Metanephros (tissue), 2 donors: ENCODE data around the genes NPIPA1 and ABCC1.

- RAMPAGE, long total RNA, result no peak
These were observed 41.6 kb upstream of the MRTFB start for GRCh38 chr16:14029598-14029937.

DNA sequence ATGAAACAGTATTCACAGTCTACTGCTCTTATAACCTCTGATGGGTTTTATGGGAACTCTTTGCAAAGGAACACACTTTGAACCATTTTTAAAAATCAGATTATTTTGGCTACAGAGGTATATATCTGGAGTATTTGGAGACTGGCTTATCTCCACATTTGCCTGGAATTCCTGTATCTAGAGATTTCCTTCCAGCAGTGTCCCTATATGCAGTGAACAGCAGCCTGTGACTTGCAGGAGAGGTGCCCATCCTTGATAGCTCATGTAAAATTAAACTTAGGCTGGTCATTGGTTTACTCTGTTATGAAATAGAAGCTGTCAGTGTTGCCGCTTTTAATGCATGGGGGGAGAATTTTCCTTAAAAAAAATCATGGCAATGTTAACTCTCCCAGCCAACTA, 114.6 kb downstream of the MRTFB start:
- RAMPAGE, long total RNA, result no peak

GRCh38 chr16:14190529-14191049, 119.5 kb downstream of the MRTFB start:
- RAMPAGE, long total RNA, result no peak

DNA sequence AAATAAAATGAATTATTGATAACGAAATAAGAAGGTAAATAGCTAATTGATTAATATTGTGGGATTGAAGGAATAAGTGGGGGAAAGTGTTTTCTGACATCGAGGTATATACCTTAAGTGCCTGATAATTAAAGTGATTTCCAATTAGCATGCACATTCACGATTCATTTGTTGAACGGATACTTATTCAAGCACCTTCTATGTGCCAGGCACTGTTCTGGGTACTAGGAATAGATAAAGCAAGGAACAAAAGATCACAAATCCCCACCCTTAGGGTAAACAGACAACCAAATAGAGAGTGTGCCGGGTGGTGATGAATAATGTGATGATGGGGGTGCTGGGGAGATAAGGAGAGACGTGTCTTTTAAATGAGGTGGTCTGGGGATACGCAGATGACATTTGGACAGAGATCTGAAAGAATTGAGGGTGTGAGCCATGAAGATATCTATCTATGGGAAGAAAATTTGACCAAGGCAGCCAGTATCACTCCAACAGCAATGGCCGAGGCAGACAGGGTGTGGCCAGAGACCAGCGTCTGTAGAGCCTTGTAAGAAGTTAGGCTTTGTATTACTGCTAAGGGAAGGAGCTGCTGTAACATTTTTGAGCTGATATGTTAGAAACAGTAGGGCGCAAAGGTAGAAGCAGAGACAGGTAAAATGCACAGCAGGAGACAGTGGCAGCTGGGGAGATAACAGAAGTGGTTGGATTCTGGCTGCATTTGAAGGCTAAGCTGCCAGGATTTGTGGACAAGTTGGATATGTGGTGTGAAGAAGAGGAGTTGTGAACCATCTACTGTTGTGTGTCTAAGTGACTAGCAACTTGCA, 165.3 kb downstream of the MRTFB start:
- RAMPAGE, long total RNA, result no peak

GRCh38 chr16:14347792-14348114, 276.6 kb downstream of the MRTFB start:
- RAMPAGE, long total RNA, result no peak

GRCh38 chr16:14527693-14528255, 102.3 kb downstream of the PARN start:
- RAMPAGE, long total RNA, result no peak

GRCh38 chr16:14530661-14531059, 99.4 kb downstream of the PARN start:
- RAMPAGE, long total RNA, result no peak

DNA sequence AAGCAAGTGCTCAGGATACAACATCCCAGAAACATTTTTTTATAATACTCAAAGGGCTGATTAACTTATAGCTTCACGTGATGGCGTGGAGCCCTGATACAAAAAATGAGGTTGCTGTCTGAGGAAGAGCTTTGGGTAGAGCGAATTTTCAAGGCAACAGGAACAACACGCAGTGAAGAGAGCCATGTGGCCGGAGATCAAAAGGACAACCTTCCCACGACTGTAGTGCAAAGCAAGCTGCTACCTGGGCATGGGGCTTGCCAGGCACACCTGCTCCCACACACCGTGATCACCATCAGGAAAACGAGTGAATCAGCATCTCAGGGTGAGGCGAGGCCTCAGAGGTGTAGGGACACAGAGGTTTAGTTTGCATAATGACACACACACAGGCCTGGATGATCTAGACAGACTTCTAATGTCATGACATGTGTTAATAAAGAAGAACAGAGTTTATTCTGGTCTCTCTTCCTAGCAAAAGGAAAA, 65.8 kb downstream of the PARN start:
- RAMPAGE, long total RNA, result no peak

GRCh38 chr16:14672378-14673091, 21.6 kb downstream of the PLA2G10 start:
- RAMPAGE, long total RNA, result no peak

DNA sequence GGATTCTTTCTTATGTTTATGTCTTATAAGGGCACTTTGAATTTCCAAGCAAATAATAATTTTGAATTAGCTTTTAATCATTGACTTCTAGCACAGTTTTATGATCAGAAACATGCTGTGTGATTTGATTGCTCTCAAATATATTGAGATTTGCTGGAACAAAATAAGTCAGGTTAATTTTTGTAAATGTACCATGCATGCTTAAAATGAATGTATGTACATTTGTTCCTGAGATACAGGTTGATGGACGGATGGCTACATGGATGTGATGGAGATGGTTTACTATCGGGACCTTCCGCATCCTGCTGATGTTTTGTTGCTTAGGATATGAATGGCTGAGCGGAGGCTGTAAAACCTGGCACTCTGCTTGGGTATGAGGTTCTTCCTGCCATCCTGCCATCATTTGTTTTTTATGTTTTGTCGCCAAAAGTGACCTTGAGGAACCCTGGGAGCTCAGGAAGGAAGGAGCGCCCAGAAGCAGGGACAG, at the start of gene NPIPA1:
Gene NPIPA1 (plus strand): TSS at position 309 of the 487 bp plus-strand sequence.
- RAMPAGE, long total RNA, result no peak

GRCh38 chr16:15021763-15022498, 33.9 kb downstream of the NTAN1 start:
- RAMPAGE, long total RNA, result no peak

DNA sequence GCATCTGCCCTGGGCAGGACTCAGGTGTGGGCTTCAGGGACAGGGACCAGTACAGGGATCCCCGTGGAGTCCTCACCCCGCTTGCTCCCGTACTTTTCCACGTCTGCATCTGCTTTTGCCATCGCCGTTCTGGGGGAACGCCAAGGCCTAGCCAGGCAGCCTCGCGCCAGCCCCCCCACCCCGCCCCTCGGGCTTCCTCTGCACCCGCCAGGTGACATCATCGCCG, 48.4 kb upstream of the RRN3 start:
- RAMPAGE, long total RNA, result no peak

- RAMPAGE, long total RNA, result no peak
These were observed 112.3 kb upstream of the RRN3 start for GRCh38 chr16:15206317-15206738.

DNA sequence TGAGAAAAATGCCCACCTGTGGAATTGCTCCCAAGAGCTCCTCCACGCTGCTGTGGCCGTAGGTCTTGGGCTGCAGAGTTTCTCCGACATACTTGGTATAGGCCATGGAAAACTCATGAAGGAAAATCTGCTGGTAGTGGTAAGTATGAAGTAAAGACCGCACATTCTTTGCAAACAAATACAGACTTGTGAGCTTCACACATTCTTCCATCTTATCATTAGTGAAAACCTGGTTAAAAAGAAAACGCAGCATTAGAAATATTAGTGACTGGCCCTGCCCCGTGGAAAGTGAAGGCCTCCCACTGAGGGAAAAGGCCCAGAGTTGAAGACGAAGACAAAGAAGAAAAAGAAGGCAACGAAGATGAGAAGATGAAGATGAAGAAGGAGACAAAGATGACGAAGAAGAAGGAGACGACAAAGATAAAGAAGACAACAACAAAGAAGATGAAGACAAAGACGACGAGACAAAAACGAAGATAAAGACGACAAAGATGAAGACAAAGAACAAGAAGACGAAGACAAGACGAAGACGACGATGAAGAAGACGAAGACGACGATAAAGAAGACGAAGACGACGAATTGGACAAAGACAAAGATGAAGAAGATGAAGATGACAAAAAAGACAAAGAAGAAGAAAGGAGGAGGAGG, 40.9 kb downstream of the MARF1 start:
- RAMPAGE, long total RNA, result no peak

- RAMPAGE, long total RNA, result no peak
These were observed 8.3 kb downstream of the MARF1 start for GRCh38 chr16:15634621-15635120.

DNA sequence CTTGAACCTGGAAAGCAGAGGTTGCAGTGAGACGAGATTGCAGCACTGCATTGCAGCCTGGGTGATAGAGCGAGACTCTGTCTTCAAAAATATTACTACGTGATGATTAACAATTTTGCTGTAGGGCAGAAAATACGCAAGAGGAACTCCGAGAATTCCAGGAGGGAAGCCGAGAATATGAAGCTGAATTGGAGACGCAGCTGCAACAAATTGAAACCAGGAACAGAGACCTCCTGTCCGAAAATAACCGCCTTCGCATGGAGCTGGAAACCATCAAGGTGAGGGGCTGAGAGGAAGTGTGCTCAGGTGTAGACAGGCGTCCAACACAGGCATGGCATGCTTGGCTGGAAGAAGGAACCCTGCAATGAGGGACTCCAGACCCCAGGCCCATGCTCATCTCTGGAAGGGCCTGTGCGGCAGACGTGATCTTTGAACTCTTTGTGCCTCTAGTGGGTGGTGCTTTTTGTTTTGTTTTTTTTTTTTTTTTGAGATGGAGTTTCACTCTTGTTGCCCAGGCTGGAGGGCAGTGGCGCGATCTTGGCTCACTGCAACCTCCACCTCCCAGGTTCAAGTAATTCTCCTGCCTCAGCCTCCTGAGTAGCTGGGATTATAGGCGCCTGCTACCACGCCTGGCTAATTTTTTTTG, 17.2 kb downstream of the NDE1 start:
- RAMPAGE, long total RNA, result no peak

DNA sequence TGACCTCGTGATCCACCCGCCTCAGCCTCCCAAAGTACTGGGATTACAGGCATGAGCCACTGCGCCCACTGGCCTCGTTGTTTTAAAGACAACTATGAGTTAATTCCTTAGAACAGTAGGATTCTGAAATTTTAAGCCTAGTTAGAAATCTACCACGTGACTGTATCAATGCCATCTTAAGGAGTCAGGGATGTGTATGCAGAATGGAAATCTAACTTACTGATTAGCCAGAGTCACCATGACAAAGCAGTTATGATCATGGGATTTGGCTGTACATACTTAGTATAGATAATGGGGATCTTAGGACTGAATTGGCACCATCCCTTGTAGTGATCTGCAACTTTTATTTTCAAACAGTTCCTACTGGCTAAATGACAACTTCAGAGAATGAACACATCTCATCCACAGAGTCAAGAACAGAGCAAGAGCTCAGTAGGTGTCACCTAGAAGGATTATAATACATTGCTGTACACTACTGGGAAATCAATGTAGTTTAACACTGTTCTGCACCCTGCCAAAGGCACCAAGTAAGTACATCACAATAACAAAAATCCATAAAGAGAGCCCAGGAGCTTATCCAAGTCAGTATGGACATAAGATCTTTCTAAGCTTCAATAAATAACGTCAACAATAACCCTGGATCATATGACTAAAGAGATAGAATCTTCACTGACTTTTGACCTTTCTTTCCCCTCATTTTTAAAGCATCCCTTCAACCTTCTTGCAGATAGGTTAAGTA, 2.6 kb downstream of the CEP20 start:
- RAMPAGE, long total RNA, result no peak

GRCh38 chr16:15949014-15950055, at the start of gene ABCC1:
TSS of gene ABCC1 (plus strand) at chr16:15949616.
- RAMPAGE, long total RNA, result no peak

- RAMPAGE, long total RNA, result no peak
These were observed 65.2 kb downstream of the ABCC1 start for GRCh38 chr16:16014377-16015219.

- RAMPAGE, long total RNA, result no peak
These were observed 76.2 kb downstream of the ABCC1 start for GRCh38 chr16:16025534-16026083.